SJCRH30 (cell line): ENCODE measurements around a stretch of chr1.

GRCh38 chr1:117537460-117537879 is 68.4 kb upstream of the TENT5C start:
- RAMPAGE, long total RNA: no peak

DNA sequence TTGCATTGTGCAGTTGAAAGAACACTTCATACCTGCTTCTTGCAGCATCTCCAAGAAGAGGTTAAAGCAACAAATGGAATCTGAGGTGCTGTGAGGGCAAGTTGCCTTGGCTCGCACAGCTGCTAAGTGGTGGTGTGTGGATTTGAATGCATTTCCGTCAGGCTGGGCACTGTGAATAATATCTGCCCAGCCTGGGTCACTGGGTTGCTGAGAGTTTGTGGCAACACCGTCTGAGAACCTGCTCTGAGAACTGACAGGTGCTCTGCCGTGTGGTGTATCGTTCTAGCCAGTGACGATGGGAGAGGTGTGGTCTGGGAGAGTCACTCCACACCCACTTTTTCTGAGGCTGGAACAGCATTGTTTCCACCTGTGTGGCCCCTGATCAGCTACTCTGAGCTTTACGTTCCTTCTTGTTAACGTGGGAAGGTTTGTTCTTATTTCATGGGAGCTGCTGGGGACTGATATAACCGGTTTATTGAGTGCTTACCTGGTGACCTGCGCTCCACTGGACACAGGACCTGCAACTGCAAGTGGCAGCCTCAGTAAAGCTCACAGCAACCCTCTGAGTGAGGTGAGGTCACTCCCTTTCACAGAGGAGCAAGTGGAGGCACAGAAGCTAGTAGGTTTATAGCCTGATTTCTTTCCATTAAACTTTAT is 34.9 kb upstream of the TENT5C start:
- RAMPAGE, long total RNA: no peak

- RAMPAGE, long total RNA: no peak
Observed at GRCh38 chr1:117571572-117571859, 34.3 kb upstream of the TENT5C start.

DNA sequence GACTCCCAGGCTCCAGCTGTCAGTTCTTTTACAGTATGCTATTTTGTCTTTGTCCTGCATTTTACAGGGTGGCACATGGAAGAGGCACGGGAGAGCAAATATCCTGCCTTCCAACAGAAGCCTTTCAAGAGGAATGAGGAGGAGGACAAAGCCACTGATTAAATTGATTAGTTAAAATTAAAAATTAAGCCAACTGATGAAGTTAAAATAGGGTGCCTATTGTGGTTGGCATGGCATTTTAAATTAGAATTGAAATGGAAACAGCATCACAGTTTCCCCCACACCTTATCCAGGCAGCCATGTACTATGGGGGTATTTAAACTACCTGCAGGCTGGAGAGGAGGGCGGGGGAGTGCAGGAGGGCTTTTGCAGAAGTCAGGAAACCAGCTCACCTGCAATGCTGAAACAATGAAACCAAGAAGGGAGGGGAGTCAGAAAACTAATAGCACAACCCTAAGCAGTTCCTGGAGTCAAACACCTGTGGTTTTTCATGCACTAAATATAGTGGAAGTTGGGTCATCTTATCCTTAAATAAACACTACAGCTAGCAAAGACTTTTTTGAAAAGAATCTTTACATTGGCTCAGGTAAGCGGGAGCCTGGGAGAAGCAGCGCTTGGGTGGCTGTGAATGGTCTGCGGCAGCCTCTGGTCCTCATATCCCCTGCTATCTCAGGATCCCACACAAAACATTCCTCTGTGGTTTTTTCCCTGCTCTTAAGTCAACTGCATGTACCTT is 26.3 kb downstream of the TENT5C start:
- RAMPAGE, long total RNA: no peak

DNA sequence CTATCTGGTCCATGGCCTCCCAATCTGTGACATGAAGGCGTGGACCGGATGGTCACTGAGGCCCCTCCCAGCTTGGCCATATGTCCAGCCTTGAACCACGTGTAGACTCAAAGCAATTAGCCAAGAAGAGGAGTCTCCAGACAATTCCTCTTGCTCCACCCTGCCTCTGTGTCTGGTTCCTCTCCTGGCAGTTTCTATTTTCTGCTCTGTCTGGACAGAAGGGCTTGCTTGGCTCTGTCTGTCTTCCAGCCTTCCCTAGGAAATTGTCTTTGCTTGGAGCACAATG is 66.0 kb downstream of the TENT5C start:
- RAMPAGE, long total RNA: no peak

DNA sequence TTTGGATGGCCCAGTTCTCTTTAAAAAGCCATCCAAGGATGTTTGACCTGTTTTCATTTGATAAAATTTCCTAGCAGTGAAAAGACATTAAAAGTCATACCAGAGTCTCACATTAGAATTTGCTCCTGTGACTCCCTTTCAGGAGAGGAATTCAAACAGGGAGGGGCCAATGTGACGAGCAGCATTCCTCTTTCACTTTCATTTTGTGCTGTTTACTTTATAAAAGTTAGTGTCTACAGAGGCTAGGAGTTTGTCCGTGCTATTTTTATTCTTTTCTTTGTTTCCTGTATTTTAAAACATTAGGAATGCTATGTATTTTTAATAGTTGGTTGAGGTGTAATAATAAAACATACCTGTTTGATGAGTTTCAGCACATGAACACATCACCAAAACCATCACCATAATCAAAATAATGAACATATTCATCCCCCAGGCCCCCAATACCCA is 129.2 kb downstream of the TENT5C start:
- RAMPAGE, long total RNA: no peak

GRCh38 chr1:117929861-117930438 is 411 bp downstream of the WDR3 start:
- RAMPAGE, long total RNA: no peak

GRCh38 chr1:118461737-118462084 is 276.7 kb upstream of the SPAG17 start:
- RAMPAGE, long total RNA: no peak

GRCh38 chr1:119008895-119009522 is 20.9 kb upstream of the TBX15 start:
- RAMPAGE, long total RNA: no peak

- RAMPAGE, long total RNA: no peak
Observed at GRCh38 chr1:119101458-119102181, 38.8 kb downstream of the WARS2 start.

DNA sequence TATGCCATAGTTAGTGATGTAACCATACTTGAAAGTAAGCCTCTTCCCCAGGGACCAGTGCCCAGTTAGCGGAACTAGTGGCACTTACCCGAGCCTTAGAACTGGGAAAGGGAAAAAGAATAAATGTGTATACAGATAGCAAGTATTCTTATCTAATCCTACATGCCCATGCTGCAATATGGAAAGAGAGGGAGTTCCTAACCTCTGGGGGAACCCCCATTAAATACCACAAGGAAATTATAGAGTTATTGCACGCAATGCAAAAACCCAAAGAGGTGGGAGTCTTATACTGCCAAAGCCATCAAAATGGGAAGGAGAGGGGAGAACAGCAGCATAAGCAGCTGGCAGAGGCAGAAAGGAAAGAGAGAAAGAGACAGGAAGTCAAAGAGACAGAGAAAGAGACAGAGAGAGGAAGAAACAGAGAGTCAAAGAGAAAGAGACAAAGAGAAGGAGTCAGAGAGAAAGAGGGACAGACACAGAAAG is 37.0 kb upstream of the WARS2 start:
- RAMPAGE, long total RNA: no peak

DNA sequence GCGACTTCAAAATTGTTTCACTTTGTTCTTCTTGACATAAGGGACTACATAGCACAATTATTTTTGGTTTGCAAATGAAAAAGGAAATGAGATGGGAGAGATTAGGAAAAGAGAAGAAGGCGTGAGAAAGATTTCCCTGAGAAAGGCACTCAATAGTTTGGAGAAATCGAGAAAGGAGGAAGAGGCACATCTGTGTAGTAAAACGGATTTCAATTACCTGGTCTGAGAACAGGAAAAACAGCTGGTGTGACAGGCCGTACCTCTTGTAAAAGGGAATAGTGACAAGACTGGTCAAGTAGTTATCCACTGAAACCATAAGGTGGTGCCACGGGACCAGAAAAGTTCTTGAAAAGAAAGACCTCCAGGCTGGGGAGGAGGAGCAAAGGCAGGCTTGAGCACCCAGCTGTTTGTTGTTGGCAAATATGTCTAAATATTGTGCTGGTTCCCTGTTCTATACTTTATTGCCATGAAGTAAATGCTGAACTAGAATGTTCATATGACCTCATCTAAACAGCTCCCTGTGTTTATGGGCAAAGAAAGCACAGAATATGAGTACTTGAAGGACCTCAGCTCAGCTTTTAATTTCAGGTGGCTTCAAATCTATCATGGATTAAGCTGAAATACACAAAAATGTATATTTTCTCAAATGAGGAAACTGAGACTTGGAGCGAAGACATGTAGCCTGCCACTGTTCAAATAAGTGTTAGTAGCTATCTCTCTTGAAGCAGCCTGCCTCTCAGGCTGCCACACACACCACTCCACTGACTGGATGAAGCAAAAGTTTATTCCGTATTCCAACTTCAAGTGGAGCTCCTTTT is 4.0 kb downstream of the HAO2 start:
- RAMPAGE, long total RNA: no peak

- RAMPAGE, long total RNA: no peak
Observed at GRCh38 chr1:119679133-119679572, 31.1 kb upstream of the ZNF697 start.

DNA sequence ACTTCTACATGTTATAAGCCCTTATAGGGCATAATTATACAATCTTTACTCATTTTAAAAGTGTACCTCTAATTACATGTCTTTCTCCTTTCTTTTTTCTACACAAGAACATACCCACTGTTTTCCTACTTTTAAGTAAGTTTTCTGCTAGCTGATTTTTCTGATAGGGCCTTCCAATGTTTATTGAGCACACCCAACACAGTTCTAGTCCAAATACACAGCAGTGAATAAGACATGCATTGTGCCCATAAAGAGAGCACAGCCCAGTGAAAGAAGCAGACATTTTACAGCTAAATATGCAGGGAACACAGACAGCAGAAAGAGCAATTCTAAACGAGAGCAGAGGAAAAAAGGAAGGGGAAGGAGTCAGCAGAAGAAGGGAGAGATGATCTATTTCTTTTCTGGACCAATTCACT is 3.0 kb downstream of the HMGCS2 start:
- RAMPAGE, long total RNA: no peak

DNA sequence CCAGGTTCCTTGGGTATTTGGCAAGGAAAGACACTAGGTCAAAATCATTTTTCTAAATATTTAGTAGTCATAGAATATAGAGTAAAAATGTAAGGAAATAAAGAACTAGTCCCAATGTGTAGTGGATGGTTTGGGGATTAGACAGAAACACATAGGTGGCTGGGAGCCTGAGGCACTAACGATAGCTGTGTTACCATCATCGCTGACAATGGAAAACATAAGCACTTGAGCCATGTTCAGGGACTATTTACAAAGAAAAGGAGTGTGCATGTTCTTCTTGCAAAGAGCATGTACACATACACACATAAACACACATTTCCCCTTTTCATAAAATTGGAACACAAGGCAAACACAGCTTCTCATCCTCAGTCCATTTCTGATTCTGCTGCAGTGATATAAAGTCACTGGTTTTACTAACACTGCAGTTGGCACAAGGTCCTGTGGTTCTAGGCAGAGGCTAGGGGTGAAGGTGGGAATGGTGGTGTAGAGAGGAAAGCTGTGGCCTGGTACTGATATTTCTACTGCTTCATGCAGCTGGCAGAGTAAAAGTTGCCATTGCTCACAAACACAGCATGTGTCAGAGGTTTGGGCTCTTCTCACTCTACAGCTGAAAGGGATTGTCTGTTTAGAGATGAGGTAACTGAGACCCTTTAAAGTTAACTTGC is 620 bp downstream of the HMGCS2 start:
- RAMPAGE, long total RNA: no peak

GRCh38 chr1:119816295-119816801 is 5.1 kb upstream of the REG4 start:
- RAMPAGE, long total RNA: no peak

DNA sequence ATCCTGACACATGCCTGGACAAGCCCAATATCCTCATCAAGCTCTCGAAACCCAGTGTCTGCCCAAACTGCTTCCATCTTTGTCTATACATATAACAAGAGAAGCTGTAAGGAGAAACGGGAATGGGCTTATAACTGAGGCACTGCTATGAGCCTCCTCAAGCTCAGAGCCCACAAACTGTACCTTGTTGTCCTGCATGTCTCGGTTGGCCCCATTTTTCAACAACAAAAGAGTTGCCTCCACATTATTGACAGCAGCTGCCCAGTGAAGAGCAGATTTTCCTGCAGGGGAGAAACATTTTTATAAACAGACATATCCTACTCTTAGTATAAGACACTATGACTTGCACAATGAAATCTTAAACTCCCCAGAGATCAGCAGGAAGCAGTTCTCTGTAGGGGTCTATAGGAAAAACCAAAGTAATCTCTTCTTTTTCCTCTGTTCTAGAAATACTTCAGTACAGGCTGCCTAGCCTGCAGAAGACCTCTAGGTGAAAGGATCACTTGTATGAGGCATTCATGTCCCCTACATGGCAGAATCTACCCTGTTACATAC is 21.2 kb upstream of the ADAM30 start:
- RAMPAGE, long total RNA: no peak

DNA sequence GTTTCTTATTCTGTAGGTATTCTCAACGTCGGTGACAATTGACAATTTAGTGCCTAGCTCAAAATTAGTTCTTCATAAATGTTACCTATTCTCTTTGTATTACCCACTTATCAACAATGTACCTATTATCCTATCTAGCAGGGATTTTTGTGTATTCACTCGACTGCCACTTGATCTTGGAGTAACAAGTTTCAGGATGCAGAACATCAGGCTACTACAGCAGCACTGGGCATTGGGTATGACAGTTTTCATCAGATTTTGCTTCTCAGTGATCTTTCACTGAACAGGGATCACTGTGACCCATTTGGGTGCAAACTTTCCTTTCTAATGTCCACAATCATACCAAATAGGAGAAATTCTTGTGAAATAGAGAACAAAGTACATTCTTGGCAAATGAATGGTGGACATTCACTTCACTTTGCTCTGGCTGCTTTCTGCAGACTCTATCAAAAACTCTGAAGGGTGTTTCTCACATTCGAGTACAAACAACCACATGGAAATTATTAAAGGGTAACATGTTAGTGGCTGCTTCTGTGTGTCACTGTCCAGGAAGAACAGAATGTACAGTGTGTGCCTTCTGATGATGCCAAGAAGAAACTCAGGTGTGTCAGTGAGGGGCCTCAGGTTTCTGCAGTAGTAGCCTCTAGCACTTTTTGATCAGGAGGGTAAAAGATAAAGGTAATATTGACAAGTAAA is 61.8 kb upstream of the ADAM30 start:
- RAMPAGE, long total RNA: no peak

DNA sequence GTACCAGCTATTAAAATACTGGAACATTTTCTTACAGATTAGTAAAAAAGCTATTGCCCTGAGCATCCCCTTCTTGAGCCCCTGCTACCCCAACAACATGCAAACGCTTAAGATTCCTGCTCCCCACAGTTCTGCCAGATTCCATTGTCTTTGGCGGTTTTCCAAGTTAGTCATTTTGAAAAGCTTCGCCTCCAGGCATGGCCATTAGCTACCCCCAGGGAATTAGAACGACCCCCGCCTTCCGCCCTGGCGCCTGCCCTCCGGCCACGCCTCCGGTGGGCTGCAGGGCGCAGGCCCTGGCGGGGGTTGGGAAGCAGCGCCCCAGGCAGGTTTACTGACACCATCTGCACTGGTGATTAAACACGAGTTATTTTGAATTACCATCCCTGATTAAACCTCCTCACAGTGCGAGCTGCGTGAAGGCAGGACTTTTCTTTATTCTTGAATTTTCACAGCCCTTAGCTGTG is 3.7 kb upstream of the SEC22B start:
- RAMPAGE, long total RNA: no peak

GRCh38 chr1:120453612-120454012 is 38.8 kb downstream of the NBPF8 start:
- RAMPAGE, long total RNA: no peak